Tongue (tissue), 2 donors: Measurements from ENCODE around the gene PDGFA.

DNA sequence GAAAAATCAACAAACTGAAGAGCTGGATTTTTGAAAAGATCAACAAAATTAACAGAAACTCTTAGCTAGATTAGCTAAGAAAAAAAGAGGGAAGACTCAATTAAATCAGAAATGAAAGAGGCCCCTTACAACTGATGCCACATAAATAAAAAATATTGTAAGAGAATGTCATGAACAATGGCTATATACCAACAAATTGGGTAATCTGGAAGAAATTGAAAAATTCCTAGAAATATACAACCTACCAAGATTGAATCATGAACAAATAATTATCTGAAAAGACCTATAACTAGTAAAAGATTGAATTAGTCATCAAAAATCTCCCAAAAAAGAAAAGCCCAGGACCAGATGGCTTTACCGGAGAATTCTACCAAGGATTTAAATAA, 92.0 kb upstream of the FAM20C start:
- RAMPAGE, long total RNA, result no peak

GRCh38 chr7:218944-219651, 26.7 kb downstream of the FAM20C start:
- RAMPAGE, long total RNA, result no peak

GRCh38 chr7:219652-220398, 27.5 kb downstream of the FAM20C start:
- RAMPAGE, long total RNA, result no peak

DNA sequence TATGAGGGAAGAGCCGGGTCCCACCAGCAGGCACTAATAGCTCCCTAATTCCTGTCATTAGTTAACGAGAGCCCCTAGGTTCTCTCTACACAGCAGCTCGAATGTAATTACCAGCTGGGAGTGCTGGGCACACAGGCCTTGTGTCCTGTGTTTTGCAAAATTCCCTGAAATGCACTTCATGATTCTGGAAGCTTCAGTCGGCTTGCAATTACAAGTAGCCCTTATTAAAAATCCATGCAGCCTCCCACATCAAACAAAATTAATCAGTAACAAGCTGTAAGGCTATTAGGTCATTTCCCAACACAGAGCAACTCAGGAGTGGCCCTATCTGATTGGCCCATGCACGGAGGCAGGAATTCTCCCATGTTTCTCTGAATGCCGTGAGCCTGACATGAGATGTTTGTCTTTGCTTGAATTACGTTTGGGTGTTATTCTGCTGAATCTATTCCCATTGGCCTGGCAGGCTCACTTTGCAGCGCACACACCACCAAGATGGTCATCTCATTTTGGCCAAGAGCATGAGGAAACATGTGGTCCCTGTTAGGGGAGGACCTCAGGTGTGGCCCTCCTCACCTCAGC, 36.8 kb downstream of the FOXL3 start:
- RAMPAGE, long total RNA, result no peak

DNA sequence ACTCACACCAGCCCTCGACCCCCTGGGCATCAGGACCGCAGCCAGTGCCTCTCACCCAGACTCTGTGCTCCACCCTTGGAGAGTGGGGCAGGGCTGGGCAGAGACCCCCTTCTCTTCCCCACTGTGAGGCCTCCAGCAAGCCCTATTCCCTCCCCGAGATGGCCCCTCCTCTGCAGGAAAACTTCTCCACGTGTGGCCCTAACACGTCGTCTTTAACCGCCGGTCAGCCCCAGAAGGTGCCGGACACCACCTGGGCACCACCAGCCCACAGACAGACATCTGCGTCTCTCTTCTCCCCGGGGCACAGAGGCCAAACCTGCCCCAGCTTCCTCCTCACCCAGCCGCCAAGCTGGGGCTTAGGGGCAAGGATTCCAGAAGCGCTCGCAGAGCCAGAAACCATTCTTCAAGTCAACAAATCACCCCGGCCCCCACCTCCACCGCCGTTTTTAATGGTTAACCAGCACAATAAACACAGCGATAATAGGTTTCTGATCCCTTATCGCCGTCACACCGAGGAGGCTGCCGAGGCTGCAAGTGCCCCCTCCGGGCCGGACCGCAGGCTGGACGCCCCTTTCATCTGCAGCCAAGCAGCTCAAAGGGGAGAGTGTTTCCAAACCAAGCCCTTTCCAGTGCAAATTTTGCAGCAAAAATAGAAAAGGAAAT, 82.9 kb downstream of the FOXL3 start:
- RAMPAGE, long total RNA, result no peak

DNA sequence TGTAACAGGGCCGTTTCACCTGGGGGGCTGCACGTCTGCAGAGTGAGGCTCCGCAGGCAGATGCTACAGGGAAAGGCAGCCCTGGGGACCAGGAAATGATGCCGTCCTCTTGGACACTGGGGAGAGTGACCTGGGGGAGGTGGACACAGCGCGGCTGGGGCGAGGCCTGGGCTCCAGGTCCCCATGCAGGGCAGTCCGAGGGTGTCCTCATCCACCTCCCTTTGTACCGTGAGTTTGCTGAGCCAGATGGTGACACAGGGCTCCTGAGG, 41.9 kb downstream of the PDGFA start:
- RAMPAGE, long total RNA, result no peak

GRCh38 chr7:499124-499733, 20.4 kb downstream of the PDGFA start:
- RAMPAGE, long total RNA, result no peak

DNA sequence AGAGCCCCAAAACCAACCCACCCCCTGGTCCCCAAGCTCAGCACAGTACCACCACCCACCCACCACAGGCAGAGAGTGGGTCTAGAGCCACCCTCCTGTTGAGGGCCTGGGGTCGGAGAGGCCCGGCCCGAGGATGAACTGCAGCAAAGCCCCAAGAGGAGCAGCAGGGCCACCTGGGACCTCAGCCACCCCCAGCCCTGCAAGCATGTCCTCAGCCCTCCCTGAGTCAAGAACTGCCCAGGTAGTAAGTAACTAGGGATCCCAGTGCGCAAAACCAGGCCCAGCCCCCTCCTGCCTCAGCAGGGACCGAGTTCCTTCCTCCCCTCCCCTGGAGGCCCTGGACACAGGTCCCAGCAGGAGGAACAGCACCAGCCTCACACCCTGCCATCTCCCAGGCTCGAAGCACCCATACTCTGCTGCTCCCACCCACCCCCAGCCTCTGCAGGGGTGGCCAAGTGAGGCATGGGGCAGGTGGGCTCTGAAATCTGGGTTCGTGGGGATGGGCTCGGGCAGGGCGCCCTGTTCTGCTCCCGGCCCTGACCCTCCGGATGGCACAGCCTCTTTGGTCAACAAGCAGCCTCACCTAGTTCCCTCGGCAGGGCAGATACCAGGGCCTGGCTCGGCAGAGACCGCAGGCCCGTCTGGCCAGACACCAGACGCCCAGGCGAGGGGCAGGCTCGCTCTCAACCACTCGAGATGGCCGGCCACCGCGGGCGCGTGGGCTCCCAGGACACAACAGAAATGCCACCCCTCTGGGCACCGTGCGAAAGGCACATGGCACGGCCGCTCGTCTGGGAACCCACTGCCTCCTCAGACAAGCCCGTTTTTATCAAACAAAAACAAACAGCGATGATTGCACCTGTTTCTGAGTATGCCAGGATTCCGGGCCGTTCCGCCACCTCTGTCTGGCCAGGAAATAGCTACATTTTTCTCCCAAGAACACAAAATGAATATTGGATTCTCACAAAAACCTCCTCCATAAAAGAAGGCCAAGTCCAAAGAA, 15.2 kb downstream of the PDGFA start:
- RAMPAGE, long total RNA, result no peak

- RAMPAGE, long total RNA, result no peak
Observed at GRCh38 chr7:515870-516089, 3.9 kb downstream of the PDGFA start.

GRCh38 chr7:519748-520562, at the start of gene PDGFA:
PDGFA (minus strand) TSS chr7:519846.
- RAMPAGE, long total RNA, result no peak

GRCh38 chr7:603086-604143, 83.8 kb upstream of the PDGFA start:
- RAMPAGE, long total RNA, result no peak

GRCh38 chr7:644804-645419, 81.6 kb upstream of the DNAAF5 start:
- RAMPAGE, long total RNA, result no peak

DNA sequence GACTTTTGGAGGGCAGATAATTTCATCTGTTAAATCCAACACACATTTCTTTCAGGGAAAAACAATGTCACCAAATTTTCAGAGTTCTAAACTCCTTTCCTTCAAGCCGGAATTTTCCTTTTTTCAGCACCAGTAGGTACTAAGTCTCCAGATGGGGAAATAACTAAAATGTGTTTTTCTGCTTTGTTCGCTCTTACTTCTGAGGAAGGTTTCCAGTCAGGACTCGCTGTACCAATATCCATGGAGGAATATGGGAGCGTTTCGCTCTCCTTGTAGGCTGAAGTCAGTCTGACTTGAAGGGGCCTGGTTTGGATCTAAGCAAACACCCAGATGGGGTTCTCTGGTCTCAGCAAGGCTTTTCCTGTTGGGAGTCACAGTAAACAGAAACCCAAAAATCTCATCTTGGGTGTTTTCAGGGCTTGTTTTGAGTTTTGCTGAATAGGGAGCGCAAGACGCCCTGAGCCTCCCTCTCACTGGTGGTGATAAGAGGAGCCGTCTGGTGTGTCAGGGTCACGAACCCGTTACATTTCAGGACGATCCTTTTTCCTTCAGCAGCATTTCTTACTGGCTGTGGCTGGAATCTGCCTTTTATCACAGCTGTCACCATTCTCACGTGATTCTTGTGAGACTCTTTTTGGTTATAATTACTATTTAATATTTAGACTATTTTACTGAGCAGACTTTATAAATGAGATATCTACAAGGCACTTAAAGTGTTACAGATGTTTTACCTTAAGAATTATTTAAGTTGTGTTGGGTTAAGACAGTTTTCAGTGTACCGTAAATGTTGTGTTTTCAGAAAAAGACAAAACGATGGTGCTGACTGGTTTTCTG, 2.4 kb upstream of the GET4 start:
- RAMPAGE, long total RNA, result no peak

DNA sequence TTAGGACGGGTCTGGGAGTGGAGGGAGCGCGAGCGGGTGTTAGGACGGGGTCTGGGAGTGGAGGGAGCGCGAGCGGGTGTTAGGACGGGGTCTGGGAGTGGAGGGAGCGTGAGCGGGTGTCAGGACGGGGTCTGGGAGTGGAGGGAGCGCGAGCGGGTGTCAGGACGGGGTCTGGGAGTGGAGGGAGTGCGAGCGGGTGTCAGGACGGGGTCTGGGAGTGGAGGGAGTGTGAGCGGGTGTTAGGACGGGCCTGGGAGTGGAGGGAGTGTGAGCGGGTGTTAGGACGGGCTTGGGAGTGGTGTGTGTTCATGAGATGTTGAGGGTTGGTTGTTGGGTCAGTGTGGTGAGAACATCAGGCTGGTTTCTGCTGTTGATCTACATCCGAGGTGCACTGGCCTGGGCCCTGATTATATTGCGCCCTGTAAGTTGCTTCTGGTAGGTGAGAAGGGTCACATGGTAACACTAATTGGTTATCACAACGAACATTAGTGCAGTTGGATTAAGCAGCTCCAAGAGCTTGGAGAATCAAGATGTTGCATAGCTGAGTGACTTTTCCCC, 13.9 kb downstream of the GET4 start:
- RAMPAGE, long total RNA, result no peak

DNA sequence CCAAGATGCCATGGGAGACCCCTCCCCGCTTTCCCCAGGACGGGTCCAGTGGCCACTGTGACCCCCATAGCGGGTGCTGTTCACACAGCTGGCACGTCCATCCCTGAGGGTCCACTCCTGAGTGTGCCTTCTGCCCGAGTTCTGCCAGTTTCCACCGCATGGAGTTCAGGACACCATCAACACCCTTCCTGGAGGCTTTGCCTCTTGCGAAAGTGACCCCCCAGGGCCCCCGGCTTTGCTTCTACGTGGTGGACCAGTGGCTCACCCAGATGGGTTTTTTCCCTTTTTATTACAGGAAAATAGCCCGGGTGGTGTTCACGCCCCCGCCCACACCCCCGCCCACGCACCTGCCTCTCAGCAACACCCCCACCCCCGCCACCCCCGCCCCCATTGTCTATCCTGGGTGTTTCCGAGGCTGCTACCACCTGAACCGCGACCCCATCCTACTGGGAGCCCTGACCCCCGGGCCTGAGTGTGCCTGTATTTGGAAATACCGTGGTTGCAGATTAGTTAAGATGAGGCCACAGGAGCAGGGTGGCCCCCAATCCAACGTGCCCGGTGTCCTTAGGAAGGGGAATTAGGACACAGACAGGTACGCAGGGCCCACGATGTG, 31.9 kb downstream of the ADAP1 start:
- RAMPAGE, long total RNA, result no peak

GRCh38 chr7:946545-947148, 7.8 kb downstream of the ADAP1 start:
- RAMPAGE, long total RNA, result no peak

DNA sequence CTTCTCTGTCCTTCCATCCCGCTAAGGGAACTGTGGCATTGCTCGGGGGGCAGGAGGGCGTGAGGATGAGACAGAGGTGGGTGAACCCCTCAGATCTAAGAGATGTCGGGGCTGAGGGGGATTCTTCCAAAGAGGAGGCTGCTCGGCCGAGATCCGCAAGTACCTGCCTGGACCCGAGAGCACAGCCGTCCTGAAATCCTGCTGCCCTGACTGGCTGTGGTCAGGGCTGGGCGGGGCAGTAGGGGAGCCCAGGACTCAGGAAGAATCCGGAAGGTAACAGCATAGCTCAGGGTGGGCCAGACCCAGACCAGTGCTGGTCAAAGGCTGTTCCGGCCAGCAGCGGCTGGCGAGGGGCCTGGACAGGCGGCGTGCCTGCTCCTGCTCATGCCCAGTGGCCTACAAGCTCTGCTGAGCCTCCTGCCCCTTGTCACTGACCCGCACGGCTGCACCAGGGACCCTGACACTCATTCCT, 2.9 kb upstream of the ADAP1 start:
- RAMPAGE, long total RNA, result no peak

DNA sequence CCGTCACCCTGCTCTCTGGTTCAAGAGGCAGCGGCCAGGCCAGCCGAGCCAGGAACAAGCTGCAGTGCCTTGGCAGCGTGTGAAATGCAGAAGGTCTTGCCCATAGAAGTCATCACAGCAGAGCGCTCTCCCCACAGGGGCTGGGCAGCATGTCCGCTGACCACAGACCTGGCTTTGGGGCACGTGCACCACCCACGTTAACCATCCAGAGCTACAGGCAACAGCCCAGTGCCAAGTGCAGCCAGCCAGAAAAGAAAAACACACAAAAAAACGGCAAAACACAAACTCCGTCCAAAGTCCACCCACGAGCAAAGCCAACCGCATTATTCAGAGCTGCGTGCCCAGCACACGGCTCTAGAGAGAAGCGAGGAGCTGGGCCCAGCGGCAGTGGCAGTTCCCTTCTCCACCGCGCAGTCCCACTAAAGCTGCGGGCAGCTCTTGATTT, 14.0 kb downstream of the GPER1 start:
- RAMPAGE, long total RNA, result no peak

DNA sequence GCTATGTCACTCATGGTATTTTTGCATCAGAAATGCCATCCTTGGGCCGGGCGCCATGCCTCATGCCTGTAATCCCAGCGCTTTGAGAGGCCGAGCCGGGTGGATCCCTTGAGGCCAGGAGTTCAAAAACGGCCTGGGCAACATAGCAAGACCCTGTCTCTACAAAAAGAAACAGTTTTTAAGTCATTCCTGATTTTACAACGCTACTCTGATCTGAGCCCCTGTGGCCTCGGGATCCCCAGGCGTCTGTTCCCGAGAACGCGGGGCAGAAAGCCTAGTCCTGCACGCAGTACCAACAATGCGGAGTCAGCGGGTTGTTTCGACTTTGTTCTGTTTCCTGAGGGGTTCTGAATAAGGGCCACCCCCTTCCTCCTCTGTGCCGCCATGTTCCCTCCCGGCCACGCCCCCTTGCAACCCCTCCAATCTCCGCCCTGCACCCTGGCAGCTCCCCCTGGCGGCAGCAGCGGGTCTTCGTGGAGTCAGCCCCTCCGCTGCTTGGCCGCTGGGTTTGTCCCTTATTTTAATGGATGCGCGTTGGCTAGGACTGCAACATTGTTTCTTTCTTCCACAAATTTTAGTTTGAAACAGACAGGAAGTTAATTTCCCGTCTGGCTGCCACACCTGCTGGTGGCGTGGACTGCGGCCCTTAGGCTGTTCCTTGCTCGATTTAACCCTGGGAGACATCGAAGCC, 9.8 kb upstream of the ZFAND2A start:
- RAMPAGE, long total RNA, result no peak

DNA sequence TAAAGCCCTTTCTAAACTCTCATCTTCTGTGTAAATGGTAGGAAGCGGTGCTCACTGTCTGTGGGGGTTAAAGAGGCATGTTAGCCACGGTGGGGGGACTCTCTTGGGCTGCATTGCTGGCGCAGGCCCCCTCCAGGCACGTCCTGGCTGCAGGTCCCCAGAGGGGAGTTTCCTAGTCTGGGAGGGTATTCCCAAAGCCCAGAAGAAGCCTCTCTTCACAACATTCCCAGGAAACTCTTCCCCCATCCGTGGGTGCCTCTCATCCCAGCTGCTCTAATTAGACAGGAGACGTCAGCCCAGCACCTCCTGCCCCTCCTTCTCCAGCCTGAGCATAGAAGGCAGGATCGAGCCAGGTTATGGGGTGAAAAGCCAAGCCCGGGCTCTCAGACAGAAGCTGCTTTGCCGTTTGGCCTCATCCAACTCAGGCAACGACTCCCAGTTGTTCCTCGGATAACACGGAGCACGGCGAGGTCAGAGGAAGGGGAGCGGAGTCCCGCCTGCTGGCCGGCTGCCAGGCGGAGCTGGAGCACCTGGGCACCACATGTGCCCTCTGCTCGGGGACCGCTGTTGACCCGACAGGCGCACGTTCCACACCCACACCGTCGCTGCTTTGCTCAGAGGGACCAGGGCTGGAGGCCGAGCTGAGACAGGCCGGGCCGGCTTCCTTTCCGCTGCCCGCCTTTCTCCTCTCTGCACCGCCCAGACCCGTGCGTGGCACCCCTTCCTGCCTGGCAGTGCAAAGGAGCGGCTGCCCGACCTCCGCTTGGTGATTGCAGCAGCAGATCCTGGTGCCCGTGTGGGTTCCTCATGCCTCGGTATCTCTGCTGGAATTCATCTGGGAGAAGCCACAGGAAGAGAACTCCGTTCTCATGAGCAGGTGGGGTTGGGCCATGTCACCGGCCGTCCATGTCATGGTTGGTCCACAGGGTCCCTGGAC, 21.7 kb upstream of the UNCX start:
- RAMPAGE, long total RNA, result no peak